Tongue (tissue), 2 donors: ENCODE data around the genes INPP5J, C22orf42 and RFPL2.

DNA sequence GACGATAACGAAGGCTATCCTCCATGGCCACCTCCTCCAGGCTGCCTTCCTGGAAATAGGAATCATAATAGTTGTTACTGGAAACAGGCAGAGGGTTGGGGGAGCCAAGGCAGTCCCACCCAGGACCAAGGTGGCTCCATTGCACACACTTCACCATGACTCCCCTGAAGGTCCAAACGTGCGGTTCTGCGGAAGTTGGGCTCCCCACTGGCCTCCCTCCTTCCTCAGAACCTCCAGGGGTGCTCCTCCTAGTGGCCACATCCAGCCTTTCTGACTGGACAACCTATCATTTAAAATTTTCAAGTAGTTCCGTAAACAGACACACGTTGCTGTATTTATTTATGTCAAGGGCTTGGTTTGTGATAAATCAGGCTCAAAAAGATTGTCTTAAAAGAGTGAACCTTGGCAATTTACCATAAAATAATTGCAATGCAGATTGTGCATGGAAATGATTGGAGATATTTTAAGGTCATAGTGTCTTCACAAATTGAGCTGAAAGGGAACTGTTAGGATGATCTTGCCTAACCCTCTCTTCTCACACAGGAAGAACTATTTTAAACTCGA lies 1.4 kb upstream of the TCN2 start:
- RAMPAGE, long total RNA, result no peak

- RAMPAGE, long total RNA, result no peak
Observed at GRCh38 chr22:30822190-30822960, 127.7 kb downstream of the OSBP2 start.

DNA sequence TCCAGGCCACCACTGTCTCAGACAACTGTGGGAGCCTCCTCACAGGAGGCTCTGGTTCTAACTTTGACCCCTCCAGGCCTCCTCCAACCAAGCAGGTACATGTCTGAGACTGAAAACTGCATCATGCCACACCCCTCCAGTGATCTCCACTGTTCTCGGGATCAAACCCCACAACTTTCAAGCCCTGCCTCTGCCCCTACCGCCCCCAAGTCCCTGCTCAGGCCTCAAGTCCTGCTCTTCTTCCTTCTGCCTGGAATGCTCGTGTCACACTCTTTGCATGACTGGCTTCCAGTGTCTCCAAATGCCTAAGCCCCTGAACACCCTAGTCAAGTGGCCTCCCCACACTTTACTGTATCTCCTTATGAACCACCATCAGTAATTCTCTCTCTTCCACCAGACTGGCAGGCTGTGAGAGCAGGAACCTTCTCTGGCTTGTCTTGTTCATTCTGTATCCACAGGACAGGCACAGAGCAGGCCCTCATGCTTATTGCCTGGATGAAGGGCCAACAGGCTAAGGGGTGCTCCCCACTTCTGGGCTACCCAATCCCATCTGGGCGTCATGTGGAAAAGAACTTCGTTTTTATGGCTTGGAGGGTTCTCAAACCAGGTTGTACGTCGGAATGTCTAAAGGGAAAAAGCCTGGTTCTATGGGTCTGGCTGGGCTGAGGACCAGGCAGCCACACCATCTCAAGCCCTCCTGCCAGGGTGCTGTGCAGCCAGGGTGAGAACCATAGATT lies 41.2 kb downstream of the MORC2 start:
- RAMPAGE, long total RNA, result no peak

DNA sequence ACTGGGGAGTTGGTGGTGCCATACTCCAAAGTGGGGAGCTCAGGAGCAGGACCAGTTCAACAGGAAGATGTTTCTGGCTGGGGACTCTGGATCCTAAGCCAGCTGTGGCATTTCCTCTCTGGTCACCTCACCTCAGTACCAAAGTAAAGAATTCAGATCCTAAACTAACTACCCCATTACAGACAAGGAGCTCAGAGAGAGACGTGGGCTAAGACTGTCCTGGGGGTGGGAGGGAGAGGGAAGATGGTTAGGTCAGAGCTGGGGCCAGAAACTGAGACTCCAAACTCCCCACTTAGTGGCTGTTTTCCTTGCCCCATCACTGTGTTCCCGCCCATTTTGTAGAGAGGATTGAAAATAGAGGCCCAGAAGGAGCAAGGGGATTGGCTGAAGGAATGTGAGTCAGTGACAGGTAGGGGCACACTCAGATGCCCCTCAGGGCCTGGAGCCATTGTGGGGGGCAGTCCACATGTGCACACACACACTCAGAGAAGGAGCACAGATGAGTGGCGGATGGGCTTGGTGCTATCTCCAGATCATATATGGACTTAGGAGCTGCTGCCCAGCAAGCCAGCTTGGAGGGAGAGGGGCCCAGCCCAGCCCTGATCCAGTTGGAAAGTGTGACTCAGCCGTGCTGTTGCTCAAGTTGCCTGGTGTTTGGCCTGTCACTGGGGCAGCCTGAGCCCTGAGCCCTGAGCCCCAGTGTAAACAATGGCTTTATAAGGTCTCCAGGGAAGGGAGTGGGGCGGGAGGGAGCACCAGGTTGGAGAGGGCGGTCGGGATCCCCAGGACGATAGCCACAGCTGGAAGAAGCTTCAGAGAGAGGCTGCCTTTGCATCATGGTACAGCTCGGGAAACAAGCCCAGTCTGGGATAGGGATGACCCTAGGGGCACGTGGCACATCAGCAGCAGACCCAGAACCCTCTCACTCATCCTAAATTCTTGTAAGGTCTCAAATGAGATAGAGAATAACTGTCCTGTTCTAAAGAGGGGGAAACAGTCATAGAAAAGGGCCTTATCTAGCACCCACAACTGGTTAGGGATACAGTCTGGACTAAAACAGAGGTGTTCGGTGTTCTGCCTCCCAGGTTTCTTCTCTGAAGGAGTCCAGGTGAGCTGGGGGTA lies 5.0 kb downstream of the SELENOM start:
- RAMPAGE, long total RNA, result no peak

DNA sequence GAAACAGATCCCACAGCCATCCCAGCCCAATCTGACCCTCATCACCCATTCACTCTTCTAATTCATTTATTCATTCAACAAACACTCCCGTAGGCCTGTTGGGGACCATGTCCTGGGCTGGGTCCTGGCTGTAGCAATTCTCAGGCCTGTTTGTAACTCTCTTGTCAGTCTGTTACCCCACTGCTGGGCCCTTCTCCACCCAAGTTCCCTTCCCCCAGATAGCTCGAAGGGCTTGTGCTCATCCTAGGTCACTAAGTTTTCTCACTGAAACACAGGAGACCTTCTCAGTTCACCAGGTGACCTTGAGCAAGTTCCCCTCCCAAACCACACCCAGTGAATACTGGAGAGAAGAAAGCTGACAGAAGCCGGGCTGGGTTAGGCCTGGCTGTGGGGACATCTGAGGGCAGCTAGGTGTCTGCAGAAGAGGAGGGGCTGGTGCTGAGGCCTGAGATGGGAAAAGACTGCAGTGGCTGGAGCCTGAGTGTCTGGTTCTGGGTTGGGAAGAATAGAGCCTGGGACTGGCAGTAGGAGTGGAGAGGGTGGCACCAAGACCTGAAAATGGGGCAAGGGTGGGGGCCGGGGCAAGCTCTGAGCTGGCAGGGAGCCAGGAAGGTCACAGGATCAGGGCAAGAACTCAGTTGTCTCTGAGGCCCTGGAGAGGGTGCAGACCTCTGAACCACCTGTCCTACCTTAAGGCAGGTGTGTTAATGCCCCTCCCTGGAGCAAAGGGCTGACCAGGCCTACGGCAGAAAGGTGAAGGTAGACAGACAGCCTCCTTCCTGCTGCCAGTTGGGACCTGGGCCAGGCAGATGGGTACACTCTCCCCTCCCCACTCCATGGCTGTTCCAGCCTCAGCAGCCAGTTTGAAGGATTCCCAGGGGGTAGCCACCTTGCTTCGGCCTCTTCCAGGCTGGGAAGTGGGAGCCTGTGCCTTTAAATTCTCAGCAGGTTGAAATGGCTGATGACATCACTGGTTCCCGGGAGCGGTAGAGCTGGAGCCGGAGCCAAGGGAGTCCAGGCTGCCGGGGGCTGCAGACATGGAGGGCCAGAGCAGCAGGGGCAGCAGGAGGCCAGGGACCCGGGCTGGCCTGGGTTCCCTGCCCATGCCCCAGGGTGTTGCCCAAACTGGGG lies at the start of gene INPP5J:
Gene INPP5J, plus strand, starts transcription at position 989 of the 1,131 bp plus-strand sequence.
- RAMPAGE, long total RNA, result no peak

GRCh38 chr22:31210666-31211494 lies 1.2 kb upstream of the LIMK2 start:
- RAMPAGE, long total RNA, result no peak

GRCh38 chr22:31211495-31211819 lies 641 bp upstream of the LIMK2 start:
- RAMPAGE, long total RNA, result no peak

- RAMPAGE, long total RNA, result no peak
Observed at GRCh38 chr22:31258889-31259304, 33.4 kb downstream of the PIK3IP1 start.

DNA sequence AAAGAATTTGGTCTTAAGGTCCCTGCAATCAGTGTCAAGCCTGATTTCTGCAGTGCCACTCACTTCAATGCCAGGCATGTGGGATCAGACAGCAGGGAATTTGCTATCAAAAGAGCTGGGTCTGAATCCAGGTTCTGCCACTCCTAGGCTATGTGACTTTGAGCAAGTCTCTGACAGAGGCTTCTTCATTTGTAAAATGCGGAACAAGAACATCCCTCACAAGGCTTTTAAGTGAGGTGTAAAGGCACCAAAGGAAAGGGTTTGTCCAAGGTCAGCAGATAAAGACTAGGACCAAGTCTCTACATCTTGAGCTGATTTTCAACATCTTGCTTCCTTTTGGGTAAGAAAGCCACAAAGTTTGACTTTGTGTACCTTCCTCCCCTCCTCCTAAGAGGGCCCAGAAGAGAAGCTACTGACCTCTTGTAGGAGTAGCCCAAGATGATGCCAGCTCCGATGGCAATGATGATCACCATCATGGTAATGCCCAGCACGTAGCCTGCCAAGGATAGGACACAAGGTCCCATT lies 3.3 kb downstream of the PIK3IP1 start:
- RAMPAGE, long total RNA, result no peak

- RAMPAGE, long total RNA, result no peak
Observed at GRCh38 chr22:31290581-31290802, 1.8 kb downstream of the PIK3IP1 start.

DNA sequence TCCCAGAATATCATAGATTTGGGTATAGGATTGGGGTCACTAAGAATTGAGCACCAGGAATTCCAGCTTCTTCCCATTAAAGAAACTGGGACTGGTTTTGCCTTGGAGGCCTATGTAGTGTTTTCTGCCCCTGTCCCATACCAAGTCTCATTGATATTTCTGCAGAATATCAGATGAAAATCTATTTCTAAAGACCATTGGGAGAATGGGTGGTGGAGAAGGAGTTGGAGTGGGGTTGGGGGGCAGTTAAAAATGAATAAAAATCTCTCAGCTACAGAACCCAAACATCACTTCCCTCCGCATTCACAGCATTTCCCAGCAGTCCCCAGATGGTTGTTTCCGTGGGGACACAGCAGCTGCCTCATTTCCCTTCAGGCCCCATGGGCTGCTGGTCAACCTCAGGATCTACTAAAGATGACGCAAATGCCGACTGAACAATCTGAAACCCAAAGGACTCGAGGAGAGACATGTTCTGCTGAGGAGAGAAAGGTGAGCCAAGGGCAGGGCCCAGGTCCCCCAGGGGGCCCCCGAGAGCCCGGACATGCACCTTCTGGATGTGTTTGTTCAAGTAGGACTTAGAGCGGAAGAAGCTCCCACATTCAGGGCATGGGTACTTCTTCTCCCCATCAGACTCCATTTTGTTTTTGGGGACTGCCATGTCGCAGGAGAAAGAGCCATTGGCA lies 19.5 kb downstream of the PATZ1 start:
- RAMPAGE, long total RNA, result no peak

GRCh38 chr22:31490354-31490887 lies 779 bp upstream of the EIF4ENIF1 start:
- RAMPAGE, long total RNA, result no peak

- RAMPAGE, long total RNA, result no peak
Observed at GRCh38 chr22:31625339-31626227, 36.4 kb downstream of the PISD start.

GRCh38 chr22:31639663-31640171 lies 22.3 kb downstream of the PISD start:
- RAMPAGE, long total RNA, result no peak

DNA sequence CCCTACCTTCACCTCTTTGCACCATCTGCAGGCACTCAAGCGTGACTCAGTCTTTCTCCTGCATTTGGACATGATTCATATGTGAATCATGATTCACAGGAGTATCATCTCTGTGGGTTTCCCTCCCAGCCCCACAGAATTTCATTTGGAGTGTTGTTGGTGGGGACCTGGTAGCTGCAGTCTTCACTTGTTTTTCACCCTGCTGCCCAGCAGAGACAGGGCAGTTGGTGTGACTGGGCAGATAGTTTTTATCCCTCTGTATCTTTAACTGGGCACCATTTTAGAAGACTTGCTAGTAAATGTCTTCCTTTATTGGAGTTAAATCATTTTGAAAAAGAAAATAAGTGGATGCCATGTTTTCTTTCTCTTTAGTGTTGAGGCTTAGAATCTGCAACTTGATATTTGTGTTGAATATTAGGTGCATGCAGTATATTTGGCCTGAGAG lies 75.8 kb downstream of the DEPDC5 start:
- RAMPAGE, long total RNA, result no peak

- RAMPAGE, long total RNA, result no peak
Observed at GRCh38 chr22:31947408-31948512, 3.4 kb downstream of the YWHAH start.

- RAMPAGE, long total RNA, result no peak
Observed at GRCh38 chr22:32050620-32051045, 7.6 kb downstream of the SLC5A1 start.

DNA sequence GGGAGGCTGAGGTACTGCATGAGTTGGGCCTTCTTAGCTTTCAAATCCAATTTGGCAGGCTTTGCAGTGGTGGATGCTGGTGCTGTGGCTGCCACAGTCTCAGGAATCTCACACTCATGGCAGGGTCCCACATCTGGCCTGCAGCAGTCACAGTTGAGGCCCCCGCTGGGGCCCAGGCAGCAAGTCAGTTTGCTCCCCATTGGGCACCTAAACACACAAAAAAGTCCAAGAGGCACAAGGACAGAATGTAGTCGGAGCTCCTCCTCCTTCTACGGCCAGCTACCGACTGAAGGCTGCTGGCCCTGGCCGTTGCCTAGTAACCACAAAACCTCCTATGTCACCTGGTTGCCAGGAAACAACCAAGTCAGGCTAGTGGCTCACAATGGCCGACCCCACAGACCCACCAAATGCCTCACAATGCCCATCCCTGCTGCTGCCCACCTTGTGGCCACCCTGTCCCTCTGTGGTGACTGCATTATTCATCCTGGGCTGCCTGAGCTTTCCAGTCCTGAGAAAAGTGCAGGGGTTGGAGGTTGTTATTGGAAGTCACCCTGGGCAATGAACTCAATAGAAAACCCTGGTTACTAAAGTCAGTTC lies at the start of gene C22orf42:
Gene C22orf42, minus strand, starts transcription at position 288 of the 597 bp plus-strand sequence.
- RAMPAGE, long total RNA, result no peak

DNA sequence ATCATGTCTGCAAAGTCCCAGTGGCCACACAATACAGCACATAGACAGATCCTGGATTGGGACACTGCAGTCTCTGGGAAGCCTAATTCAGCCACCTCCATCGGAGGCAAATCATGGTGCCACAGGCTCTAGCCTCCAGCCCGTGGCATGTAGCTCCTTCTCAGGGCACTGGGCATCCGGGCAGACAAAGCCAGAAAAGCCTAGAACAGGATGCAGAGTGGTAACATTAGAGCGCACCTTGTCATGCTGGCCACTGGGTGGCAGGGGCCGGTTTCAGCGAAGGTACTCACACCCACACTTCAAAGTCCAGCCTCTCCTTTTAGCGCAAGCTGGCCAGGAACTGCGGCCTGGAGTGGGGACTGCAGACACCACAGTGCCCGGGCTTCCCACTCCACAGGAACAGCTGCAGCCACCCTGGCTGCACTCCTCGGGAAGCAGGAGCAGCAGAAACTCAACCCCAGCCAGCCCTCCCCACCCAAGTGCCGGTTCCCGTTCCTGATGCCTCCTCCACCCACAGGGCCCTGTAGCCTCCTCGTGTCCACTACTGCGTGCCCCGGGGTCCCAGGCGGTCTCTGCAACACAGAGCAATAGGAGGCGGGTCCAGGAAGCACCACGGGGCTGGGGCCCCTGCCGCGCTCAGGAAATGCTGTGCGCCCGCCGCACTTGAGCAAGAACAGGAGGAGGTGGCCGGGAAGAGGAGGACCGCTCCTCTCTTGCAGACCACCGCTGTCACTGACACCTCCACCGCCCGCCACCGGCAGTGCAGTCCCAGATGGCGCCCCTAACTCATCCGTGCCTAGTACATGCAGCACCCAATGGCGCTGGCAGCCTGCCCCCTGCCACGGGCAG lies 2.3 kb downstream of the RFPL2 start:
- RAMPAGE, long total RNA, result no peak

- RAMPAGE, long total RNA, result no peak
Observed at GRCh38 chr22:32204438-32205452, at the start of gene RFPL2. Gene RFPL2, minus strand, starts transcription at chr22:32205073.